Mesenchymal stem cell of the bone marrow (primary cell): ENCODE measurements around the genes TAS2R19, TAS2R31, SMIM10L1 and MANSC1.

DNA sequence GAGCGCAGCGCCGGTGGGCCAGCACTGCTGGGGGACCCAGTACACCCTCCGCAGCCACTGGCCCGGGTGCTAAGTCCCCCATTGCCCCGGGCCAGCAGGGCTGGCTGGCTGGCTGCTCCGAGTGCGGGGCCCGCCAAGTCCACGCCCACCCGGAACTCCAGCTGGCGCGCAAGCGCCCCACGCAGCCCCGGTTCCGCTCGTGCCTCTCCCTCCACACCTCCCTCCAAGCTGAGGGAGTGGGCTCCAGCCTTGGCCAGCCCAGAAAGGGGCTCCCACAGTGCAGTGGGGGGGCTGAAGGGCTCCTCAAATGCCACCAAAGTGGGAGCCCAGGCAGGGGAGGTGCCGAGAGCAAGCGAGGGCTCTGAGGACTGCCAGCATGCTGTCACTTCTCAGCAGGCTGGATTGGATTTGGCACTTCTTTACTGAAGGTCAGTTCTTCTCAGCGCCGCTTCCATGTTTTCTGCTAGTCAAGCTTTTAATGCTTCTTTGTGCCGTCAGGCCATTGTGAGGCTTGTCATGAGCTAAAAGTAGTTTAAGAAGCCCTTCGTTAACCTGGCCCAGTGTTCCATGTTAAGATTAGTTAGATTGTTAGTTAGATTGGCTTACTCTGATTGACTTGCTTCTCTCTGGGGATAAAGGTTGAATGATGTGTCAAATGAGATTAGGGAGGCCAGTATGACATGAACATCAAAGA is 13.3 kb downstream of the GABARAPL1 start:
- CAGE, long polyA plus RNA: no peak

DNA sequence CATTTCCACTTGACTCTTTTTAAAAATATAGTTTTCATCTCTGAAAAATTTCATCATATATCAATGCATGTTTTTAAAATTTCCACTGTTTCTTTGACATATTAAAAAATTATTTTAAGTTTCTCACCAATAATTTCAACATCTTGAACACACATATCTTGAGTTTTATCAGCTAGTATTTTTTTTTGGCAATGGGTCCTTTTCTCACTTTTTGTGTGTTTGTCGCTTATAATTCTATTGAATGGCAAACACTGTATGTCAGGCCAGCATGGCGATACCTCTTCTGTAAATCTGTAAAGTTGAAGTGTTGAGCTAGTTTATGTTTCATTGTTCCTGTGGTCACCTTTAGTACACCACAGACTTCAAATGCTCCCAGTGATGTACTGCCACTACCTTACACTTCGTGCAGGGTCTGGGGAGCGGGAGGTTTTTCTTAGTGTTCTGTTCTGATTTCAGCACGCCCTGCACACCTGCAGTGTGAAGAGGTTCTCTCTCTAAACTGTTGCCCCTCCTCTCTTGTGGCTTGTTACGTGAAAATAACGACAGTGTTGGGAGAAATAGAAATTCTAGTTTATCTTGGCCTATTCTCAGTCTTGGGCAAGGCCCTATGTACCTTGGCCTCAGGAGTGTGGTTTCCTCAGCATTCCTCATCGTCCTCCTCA is 48.4 kb downstream of the EIF2S3B start:
- CAGE, long polyA plus RNA: no peak

GRCh38 chr12:10707152-10707974 is 15.8 kb downstream of the YBX3 start:
- CAGE, long polyA plus RNA: no peak

- CAGE, long polyA plus RNA: no peak
Observed at GRCh38 chr12:10942825-10943508, 3.9 kb upstream of the TAS2R14 start.

- CAGE, long polyA plus RNA: no peak
Observed at GRCh38 chr12:10952869-10953433, 13.9 kb upstream of the TAS2R14 start.

- CAGE, long polyA plus RNA: no peak
Observed at GRCh38 chr12:11022438-11022941, at the start of gene TAS2R19. TAS2R19 (minus strand) TSS chr12:11022620.

DNA sequence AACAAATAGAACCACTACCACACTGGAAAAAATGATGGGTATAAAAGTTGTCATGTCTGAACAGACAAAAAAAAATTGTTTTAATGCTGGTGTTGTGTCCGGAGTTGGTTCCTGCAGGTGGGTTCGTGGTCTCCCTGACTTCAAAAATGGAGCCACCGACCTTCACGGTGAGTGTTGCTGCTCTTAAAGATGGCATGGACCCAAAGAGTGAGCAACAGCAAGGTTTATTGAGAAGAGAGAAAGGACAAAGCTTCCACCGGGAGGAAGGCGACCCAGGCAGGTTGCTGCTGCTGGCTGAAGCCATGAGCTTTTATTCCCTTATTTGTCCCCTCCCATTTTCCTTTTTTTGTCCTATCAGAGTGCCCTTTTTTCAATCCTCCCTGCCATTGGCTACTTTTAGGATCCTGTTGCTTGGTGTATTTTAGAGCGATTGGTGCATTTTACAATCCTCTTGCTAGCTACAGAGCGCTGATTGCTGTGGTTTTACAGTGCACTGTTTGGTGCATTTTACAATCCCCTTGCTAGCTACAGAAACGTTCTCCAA is at the start of gene TAS2R31:
TSS of gene TAS2R31 (minus strand) at position 126 of the 544 bp plus-strand sequence.
- CAGE, long polyA plus RNA: no peak

DNA sequence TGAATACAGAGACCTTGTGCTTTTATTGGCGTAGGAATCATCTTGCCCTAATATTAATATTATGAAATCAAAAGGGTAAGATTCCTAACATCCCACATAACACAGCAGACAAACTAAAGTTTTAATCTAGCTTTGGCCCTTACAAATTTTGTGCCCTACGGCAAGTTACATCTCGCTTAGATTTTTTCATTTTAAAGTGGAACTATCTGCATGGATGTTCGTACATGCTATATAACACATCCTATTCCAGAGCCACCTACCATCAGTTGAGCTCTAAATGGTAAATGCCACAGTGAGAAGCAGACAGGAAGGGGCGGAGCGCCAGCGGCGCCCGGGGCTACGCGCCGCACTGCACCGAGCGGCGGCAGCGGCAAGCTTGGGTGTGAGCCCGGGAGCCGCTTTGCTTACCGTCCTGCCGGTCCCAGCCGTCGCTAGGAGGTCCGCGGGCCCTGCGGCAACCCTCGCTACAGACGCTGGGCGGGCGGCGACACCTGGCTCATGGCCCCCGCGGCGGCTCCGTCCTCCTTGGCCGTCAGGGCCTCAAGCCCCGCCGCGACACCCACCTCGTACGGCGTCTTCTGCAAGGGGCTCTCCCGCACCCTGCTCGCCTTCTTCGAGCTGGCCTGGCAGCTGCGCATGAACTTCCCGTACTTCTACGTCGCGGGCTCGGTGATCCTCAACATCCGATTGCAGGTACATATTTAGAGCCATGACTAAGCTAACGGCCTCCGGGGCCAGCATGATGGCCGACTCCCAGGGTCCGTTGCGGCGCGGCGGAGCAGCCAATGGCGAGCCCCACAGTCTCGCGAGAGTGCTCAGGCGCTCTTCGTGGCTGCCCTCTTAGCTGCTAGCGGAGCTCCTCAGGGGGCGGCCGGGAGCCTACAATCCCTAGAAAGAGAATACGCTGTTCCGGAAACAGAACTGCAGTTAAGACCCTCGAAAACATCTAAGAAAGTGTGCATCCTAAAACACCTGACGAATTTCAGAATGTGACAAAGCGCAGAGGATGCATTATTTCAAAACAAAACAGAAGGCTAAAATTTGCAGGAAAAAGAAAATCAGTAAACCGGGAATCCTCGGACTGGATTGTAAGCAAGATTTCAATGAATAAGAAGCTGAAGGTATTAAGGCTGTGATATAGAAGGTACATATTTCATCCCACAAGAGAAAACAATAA is at the start of gene SMIM10L1:
TSS of gene SMIM10L1 (plus strand) at position 336 of the 1,177 bp plus-strand sequence.
- CAGE, long polyA plus RNA: no peak

- CAGE, long polyA plus RNA: no peak
Observed at GRCh38 chr12:11705003-11705513, 55.6 kb downstream of the ETV6 start.

DNA sequence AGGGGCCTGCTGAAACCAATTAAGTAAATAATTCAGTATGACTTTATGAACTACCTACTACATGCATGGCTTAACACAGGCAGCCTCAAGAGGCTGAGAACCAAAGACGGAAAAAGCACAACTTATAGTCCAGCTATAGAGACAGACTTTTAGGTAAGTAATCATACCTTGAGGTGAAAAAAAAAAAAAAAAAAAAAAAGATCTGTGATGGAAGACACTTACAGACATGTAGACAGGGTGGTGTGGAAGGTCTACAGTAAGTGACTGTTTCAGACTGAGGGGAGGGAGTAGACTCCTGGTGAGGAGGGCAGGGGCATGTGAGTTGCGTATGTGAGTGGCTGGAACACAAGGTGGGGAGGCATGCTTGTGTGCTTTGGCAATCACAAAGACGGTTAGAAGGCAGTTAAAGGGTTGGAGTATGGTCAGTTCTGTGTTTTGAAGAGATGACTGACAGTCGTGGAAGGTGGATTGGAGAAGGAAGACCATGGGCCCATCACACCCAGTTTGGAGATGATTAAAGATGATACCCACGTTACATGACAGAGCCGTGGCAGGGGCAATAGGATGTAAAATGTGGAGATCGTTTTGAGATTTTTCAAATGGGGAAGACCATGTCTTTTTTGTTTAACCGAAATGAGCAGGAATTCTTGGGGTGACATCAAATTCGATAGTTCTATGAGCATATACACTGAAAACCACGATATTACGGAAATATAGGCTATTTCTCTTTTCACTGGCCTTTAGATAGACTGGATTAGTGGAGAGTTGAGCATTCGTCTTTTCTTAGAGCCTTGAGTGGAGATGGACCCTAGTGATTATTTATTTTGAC is 65.2 kb downstream of the ETV6 start:
- CAGE, long polyA plus RNA: no peak

- CAGE, long polyA plus RNA: no peak
Observed at GRCh38 chr12:11743604-11744270, 94.3 kb downstream of the ETV6 start.

- CAGE, long polyA plus RNA: no peak
Observed at GRCh38 chr12:11752063-11752754, 102.7 kb downstream of the ETV6 start.

DNA sequence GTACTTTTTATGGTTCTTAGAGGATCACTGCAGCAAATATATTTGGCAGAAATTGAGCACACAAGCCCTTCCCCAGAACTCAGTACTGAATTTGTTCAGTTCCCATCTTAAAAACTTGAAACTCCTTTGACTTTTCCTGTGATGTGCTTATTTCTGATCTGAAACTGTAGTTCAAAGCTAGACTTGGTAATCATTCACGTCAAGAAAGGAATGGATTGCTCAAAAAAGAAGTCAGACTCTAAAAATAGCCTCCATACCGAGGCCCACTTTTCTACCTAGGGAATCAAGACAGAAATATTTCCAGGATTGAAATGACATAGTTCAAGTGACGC is 129.7 kb downstream of the ETV6 start:
- CAGE, long polyA plus RNA: no peak

DNA sequence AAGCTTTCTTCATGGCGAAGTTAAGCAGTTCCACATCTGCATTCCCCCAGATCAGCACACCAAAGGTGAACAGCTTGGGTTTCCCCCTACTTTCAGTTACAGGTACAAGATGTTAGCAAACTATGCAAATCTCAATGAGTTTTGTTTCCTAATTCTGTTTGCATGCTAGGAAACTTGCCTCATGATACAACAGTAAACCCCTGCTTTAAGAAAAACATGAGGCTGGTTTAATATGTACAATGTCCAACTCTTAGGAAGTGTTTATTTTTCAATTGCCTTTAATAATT is 131.4 kb downstream of the ETV6 start:
- CAGE, long polyA plus RNA: no peak

DNA sequence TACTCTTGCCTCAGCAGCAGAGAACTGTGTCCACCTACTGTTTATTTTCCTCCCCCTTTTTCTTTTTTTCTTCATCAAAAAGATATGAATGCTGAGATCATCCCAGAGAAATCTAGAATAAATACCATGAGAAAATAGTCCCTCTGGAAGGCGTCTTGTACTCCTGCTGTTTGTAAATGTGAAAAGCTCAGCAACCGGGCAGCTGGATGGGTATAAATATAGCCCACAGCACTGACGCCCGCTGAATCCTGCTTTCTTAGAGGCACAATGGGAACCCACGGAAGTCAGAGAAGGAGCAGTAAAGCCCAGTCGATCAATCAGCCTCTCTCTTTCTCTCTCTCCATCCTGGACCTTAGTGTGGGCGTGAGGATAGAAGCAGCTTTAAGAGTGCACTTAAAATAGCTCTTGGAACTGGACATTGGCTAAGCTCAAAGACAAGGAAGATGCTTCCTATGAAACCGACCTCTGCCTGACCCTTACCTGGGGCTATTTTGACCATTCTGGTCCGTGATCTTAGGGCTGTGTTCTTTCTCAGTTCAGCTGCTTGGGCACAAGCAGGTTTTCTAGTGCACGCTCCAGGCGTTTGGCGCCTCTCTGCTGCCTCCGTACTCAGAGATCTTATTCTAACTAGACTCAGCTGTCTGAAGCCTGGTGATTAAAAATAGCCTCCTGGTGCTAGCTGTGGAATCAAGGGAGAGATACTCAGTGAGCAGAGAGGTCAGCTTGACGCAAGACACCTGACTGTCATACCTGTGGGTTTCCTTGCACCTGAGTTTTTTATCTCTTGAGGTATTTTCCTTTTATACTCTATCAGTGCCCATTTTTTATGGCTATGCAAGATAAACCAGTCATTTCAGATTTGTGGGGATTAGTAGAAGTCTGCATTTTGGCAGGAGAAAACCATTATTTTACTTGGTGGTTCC is 144.6 kb downstream of the ETV6 start:
- CAGE, long polyA plus RNA: no peak

DNA sequence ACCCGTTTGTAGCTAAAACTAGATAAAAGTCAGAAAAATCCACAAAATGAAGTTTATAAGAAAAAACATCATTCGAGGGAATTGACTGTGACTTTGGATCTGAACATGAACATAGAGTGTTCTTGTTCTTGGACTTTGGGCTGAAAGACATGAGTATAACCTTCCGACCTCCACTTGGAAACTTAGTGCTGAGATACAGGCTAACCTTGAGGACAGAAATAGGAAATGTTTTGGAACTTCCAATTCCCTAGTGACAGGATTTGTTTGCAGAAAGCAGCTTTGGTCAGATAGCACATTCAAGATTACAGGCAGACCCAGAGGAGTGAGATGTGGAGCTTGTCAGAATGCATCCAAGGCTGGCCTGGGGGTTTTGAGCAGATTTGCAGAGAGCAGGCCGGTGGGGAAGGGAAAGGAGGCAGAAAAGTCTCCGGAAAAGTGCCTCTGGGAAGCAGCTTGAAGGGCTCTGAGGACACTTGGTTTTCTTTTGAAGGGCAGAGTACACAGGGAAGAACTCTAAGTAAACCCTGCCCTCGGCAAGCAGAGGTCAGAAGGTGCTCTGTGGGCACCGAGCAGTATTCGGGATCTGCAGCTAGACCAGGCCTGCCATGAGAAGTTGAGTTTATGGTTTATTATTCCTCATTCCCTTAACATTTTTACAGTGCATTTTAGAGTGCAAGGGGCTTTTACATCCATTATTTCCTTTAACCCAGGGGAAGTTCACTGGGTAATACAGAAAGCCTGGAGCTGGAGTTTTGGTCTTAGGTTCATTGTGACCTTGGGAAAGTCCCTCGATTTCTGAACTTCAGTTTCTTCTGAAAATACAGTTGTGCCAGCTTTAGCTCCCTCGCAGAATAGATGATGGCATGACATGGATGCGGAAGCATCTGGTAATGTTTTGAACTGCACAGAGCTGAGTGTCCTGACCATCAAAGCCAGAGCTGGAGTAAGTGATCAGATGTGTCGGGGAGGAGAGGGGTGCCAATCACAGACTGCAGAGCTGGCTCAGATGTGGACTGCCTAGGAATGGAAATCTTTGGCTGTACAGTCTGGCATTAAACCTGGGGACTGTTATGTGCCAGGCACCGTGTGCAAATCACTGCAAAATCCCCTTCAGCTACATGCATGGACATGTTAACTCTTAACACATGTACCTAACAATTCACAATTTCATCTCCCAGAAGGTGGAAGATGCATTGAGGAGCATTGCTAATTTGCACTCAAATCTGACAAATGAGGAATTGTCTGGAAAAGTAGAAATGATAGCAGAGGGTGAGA is 180.6 kb downstream of the ETV6 start:
- CAGE, long polyA plus RNA: no peak

DNA sequence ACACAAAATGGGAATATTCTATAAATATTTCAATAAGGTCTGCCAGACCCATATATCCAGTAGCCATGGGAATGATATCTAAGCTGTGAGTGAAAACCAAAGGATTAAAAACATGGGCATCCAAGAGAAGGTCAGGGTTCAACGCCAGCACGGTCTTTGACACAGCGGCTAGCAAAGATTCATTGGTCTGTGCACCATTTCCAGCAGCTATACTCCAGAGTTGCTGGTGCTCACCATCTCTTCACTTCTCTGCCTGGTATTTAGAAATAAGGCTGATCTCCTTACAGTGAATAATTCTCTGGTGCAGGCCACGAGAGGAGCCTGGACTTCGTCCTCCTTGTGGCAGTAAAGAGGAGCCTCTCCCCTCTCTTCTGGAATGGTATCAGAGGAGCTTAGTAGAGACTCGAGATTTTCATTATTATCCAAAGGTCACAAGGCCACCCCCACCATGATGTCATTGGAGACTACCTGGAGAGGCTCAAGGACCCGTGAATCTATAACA is 30.9 kb upstream of the BCL2L14 start:
- CAGE, long polyA plus RNA: no peak

DNA sequence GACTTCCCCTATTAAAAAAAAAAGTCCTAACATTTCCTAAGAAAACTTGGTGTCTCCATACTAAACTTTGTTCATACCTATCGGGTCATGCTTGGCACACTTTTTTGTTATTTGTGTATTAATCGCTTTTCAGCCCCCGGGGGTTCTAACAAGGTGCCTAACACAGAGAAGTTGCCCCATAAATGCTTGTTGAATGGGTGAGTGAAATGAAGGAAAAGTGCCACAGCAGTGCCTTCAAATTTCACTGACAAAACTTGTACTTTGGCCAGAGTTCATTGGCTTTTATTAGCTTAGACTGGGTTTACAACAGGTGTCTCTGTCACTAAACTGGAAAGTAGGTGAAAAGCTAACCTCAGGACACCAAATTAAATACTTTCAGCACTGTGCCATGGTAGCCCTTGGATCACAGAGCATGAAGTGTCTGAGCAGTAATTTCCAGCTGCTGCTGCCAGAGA is 41.6 kb upstream of the LRP6 start:
- CAGE, long polyA plus RNA: no peak

DNA sequence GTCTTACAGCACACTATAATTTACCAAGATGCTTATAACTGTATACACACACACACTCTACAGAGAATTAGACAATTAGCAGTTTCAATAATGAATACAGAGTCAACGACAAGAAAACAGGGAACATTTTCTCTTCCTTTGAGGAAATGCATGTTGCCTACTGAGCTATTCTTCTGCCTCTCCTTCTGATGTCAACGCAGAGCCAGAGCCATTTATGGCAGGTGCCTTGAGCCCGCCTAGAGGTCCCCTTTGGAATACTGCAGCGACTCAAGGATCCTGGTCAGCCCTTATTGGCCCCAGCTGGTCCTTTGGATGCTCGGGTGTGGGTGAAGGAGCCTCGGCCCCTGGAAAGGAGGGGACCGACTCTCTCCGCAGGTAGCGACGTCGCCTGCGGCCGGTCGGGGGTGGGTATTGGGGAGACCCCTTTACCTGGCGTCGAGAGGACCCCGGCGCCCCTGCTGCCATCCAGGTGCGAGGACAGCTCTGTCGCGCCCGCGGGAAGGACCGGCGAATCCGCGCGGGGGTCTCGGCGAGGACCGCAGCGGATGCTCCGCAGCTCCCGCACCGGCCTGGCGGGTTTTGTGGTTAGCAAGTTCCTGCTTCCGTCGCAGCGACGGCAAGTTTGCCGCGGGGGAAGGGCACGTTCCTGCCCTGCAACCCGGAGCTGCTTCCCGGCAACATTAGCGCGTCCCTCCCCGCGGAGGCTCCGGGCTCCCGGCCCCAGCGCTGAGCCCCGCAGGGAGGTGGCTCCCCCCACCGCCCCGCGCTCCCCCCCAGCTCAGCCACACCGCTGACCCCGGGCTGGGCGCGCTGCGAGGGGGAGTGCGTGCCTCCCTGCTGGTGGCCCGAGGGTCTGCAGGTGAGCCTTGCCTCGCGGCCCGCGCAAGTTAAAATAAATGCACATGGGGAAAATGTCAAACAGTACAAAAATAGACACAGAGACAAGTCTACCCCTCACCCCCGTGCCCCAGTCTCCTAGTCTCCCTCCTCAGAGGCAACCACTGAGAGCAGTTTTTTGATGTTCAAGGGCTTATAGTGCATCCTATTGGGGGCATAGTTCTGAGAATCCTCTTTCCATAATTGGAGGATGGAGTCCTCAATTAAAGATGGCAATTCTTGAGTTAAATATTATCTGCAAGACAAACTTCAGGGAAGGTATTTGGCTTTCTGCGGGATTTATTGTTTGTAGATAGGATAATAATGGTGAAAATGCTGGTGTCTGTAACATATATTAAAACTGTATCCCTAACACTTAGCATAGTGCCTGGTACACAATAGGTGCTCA is at the start of gene MANSC1:
TSS of gene MANSC1 (minus strand) at position 594 of the 1,285 bp plus-strand sequence.
- CAGE, long polyA plus RNA: no peak

GRCh38 chr12:12476650-12477686 is 85.7 kb downstream of the DUSP16 start:
- CAGE, long polyA plus RNA: no peak